ENCODE measurements around the gene SLC4A9.

GRCh38 chr5:139632242-139632817 is 15.8 kb upstream of the CXXC5 start:
- RRBS = no CpG with 5 or more reads among the region's 4 CpGs

DNA sequence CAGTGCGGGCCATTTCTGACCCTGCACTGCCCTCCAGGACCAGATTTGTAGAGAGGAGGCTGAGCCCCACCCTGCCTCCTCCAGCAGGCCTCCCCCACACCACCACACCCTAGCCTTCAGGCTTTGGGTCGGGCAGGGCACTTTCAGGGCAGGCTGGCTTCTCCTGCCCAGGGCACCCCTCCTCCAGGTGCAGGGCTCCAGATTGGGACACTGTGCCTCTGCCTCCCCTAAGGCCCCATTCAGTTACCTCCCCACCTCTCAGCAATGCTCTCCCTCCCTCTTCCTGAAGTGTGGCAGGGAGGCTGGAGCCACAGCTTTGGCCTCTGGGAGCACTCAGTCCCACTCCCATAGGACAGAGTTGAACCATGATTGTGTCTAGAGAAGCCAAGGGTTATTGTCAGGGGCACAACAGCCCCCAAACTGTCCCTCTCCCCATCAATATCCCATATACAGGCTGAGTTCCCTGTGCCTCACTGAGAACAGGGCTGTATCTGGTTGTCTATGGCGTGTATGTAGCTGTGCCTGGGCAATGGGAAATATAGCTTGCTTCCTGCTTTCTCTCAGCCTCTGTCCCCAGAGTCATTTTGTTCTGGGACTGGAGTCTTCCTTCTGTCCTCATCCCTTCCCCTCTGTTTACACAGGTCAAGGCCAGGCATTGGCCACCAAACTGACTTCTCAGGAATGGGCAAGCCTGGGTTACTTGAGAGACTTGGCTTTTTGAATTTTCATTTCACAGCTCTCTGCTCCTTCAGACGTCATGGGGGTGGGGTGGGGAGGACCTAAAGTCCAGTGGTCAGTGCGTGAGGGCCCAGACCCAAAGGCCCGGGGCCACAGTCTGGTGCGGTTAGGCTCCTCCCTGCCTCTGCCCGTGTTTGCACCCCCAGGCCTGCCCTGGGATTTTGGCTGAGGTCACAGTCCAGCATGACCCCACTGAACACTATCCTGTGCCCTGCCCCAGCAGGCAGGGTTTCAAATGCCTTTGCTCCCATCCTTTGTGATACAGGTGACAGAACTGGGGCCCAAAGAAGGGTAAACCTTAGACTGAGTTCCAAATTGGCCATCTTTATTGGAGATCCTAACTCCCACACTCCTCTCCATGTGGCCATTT is 4.4 kb upstream of the CXXC5 start:
- RRBS = no CpG with 5 or more reads among the region's 8 CpGs

- RRBS = no CpG with 5 or more reads among the region's 13 CpGs
These were observed 6.8 kb downstream of the CXXC5 start for GRCh38 chr5:139654728-139655594.

DNA sequence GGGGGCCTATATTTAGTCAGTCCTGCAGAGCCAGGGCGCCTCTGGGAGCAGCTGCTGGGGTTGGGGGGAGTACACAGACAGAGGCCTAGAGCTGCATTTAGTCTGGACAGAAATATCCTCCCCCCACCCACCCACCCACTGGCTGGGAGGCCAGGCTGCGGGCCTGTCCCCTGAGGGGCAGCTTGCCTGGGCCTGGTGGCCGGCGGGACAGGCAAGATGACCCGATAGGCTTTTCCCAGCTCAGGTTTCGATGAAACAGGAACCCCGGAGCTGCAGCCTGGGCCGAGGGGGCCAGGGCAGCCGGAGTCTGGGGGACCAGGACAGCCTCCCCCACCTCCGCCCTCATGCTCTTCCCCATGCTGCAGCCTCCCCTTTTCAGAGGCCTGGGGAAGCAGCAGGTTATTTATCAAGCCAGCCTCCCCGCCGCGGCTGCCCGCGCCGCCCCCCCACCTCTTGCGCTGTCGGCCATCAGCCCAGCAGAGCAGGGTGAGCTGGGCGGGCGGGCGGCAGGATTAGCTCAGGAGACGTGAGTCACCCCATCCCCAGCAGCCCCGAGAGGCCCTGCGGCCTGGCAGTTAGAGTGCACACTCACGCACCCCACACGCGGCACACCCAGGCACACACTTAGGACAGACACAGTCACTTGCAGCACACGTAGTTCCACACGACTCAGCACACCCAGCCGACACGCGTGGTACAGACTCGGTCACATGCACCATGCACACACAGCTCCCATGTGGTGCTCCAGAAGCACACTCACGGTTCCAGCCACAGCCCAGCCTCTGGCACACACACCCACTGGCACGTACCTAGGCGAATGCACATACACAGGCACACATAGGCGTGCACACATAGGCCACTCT is 12.8 kb downstream of the CXXC5 start:
- RRBS = 2% methylated on average over 6 of the region's 37 CpGs

- RRBS = no CpG with 5 or more reads among the region's 20 CpGs
These were observed 23.3 kb downstream of the CXXC5 start for GRCh38 chr5:139671166-139672057.

GRCh38 chr5:139673881-139674344 is 25.8 kb downstream of the CXXC5 start:
- RRBS = no CpG with 5 or more reads among the region's 6 CpGs

DNA sequence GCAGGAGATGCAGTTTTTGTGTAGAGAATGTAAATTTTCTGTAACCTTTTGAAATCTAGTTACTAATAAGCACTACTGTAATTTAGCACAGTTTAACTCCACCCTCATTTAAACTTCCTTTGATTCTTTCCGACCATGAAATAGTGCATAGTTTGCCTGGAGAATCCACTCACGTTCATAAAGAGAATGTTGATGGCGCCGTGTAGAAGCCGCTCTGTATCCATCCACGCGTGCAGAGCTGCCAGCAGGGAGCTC is 35.0 kb downstream of the CXXC5 start:
- RRBS = no CpG with 5 or more reads among the region's 7 CpGs

DNA sequence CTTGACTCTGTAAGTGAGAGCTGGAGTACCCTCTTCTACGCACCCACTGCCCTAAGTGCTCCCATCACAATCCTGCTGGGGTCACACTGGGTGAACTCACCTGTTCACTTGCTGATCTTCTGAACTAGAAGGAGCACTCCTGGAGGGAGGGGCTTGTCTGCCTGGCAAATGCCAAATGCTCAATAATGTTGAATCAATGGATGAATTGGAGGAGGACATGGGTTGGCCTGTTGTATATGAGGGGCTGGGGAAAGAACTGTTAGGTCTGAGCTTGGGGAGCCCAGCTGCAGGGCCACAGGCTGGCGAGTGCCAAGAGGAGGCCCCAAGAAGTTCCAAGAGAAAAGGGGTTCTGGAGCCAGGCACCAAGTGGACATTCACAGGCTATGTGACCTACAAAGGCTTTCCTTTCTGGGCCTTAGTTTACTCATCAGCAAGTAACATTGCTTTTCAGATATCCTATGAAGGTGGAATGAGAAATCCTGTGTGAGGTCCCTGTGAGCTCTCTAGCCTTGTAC is 43.3 kb downstream of the CXXC5 start:
- RRBS = no CpG with 5 or more reads among the region's 2 CpGs

- RRBS = no CpG with 5 or more reads among the region's 11 CpGs
These were observed 62.0 kb upstream of the PSD2 start for GRCh38 chr5:139733398-139734147.

- RRBS = no CpG with 5 or more reads among the region's 18 CpGs
These were observed 50.5 kb upstream of the PSD2 start for GRCh38 chr5:139744880-139745794.

DNA sequence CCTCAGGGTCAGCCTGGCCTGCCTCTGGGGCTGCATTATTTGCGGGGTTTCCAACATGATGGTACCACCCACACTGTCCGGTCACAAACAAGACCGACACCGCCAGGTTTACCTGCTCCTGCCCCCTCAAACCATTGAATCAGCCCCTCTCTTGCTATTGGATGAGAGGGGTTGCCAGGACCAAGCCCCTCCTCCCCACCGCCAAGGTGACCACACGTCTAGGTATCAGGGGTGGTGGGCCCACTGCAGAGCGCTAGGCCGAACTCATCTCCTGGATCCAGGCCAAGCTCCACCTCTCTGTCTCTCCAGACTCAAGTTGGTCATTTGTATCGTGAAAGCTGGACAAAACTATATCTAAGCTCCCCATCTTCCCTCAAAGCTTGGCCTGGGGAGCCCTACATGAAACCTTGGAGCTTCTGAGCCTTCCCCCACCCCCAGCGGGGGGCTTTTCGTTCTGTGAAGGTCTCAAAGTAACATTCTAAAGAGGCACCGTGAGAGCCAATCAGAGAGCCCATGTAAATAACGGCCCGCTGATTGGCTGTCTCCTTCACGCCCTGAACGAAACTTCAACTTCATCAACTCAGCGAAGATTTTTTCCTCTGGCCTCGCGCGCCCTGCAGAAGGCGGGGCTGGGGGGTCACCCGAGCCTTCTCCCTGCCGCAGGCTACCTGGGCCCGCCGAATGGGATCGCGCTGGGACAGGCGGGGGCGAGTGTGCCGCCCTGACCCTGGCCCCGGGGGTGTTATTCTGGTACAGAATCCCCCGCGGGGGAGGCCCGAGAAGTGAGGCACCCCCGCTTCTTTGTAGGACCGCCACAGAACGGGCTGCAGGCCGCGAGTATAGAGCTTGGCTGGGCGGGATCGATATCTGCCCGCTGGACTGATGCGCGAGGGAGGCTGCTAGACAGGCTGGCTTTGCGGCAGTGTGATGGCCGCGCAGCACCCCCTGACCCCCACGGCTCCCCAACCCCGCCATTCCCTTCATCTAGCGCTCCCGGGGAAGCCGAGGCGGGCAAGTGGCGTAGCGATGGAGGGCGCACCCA is 49.5 kb upstream of the PSD2 start:
- RRBS = no CpG with 5 or more reads among the region's 56 CpGs

DNA sequence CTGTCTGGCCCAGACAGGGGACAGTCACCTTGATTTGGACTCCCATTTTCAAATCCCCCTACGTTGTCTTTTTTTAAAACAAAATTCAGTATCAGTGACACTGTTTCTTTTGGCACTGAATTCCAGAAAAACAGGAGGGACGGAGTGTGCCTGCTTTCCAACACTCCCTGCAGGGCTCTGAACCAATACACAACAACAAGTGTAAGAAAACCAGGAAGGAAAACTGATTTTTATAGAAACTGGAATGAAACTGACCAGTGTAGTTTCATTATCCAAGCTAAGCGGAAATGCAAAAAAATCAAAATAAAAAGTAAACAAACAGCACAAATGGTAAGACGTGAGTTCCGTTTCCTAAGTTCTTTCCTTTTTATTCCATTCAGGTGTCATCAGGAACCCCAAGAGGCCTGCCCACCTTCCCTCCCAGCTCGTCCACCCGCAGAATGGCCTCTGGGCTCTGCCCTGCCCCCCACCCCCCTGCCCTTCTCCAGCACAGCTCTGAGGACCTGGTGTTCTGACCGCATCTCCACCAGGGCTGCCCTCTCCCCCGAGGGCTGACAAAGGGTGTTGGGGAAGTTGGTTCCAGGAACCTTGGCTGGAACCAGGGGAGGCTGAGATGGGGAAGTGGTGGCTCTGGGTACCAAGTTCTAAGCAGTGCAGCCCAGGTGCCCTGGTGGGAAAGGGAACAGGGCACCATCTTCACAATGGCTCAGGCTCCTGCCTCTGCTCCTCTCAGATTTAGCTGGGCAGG is 73.6 kb downstream of the PSD2 start:
- RRBS = no CpG with 5 or more reads among the region's 9 CpGs

GRCh38 chr5:140041617-140042517 is 1.2 kb downstream of the NRG2 start:
- RRBS = no CpG with 5 or more reads among the region's 38 CpGs

DNA sequence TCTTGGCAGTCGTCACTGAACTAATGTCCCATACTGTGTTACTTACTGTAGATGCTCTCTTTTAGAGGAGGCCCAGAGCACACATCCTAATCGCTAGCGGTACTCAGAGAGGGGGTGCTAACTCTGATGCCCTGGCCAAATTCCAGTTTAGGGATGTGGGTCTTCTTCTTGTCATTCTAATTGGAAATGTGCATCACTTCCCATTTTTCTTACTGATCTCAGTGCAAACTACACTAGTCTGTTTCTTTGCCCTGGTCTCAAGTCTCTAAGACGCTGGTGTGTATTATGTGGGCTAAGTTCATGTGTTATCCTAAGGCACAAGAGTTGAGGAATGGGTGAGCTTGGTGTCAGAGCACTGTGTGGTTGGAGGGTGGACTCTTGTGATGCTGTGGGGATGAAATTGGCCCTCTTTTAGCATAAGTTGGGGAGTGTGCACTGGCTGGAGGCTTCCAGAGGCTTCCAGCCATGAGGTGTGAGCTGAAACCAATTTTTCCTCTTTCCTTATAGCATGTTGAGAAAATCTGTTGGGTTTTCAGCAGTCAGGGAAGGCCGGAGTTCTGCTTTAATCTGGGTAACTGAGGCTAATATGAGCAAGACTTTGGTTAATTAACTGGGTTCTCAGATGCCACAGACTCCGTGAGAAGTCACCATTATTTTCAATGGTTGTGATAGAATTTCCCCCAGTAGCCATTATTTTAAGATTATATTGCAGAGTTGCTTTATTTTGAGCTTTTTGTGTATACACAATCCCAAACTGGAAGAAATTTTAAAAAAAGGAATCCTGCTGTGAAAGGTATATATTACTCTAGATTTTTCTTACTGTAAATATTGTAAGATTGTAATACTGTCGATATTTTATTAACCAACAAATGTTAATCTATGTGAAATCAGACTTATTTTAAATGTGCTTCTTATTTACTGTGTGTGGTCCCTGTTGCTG is 1.4 kb downstream of the IGIP start:
- RRBS = no CpG with 5 or more reads among the region's 7 CpGs

DNA sequence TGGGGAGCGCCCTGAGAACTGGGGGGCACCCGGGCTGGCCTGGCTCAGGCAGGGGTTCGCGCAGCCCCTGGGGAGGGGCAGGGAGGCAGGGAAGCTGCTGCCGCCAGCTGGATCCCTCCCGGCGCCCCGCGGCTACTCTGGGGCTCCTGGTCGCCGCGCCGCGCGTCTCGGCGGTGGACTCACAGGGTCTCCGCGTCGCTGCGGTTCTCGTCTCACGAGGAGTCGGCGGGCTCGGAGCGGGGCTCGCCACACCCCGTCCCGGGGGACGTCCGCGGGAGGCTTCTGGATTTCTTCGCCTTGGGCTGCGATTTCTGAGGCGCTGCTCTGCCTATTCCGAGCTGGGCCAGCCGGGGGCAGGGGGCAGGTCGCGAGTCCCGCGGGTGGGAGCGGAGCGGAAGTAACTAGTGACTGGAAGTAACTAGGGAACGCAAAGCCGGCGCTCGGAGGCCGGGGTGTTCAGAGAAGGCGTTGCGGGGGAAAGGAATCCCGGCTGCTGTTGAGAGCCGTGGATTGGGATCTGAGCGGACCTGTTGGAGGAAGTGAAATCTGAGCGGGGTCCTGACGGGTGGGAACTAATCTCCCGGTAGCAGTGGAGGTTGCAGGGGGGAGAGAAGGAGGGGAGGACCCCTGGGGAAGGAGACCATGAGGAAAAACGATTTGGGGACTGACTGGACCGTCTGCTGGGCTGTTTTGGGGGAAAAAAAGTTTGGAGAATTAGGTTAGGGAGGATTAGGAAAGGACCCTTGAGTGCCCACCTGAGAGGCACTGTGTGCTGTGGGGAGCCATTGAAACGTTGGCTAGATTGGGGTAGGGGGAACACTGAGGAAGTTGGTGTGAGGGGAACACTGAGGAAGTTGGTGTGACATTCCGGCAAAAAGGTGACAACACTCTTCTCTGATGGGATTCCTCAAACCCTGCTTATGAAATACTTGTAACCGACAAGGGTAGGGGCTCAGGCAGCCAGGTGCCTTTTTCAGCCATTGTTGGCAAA is 674 bp downstream of the CYSTM1 start:
- RRBS = 4% methylated on average over 24 of the region's 62 CpGs

GRCh38 chr5:140240876-140242133 is 61.6 kb downstream of the PFDN1 start:
- RRBS = no CpG with 5 or more reads among the region's 15 CpGs

GRCh38 chr5:140293805-140294228 is 9.1 kb downstream of the PFDN1 start:
- RRBS = no CpG with 5 or more reads among the region's 1 CpG

DNA sequence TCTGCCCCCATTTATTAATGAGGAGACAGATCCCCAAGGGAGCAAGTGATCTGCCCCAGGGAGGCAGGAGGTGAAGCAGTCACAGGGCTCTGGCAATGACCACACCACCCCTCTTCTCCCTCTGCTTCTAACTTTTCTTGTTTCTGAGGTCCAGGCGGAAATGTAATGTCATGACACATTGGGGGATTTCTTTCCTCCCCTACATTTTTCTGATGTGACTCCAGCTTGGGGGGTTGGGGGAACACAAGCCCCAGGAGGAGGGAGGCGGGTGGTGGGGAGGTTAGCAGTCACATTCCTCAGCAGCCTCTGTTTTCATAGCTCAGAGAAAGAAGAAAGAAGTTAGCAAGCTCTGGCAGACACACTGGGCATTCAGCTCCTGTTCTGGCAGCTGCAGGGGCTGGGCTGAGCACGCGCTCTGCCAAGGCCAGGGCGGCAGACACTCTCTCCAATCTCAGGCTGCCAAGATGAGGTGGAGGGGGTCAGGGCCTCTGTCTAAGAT is 19.9 kb upstream of the PFDN1 start:
- RRBS = no CpG with 5 or more reads among the region's 5 CpGs

DNA sequence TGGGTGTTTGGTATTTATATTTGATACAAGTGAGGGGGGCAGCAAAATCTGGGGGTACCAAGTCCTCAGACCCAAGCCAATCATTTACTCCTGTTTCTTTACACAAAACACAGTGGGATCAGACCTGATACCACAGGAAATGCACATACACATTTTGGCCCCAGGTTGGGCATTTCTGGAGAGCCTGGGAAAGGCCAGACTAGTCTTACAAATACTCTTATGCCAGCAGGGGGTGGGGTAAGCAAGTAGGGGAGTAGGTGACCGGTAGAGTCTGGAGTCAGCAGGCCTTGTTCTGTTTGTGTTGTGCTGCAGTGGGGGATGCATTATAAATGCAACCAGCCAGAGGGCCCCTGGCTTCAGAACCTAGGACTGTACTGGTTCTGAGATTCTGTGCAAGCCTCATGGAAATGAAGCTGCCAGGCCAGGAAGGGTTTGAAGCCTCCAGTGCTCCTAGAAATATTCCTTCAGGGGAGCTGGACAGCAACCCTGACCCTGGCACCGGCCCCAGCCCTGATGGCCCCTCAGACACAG is at the start of gene SLC4A9:
TSS of gene SLC4A9 (plus strand) at position 359 of the 531 bp plus-strand sequence.
- RRBS = no CpG with 5 or more reads among the region's 2 CpGs

GRCh38 chr5:140451749-140452302 is 50.2 kb downstream of the ANKHD1 start:
- RRBS = no CpG with 5 or more reads among the region's 10 CpGs

All from HL-60 (cell line).